SK-N-DZ (cell line): ENCODE measurements around the gene CLDND1.

RAMPAGE:
- cytosol, long total RNA, result no peak
- nucleus, long total RNA, result no peak
These were observed 39.5 kb downstream of the C3orf38 start for GRCh38 chr3:88189109-88189710.

DNA sequence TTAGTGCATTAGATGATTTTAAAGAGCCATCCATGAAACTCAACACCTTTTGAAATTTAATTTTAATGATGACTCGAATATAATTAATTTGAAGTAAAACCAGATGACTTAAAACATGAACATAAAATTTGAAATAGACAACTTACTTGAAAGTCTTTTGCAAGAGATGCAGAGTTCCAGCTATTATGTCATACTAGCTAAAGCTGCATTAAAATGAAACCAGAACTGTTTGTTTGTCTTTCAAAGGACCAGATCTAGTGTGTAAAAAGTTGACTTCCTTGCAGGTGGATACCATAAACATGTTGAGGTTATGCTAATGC lies 586.2 kb downstream of the EPHA3 start:
RAMPAGE:
- cytosol, long total RNA, result no peak
- nucleus, long total RNA, result no peak

RAMPAGE:
- cytosol, long total RNA, result no peak
- nucleus, long total RNA, result no peak
These were observed 96.8 kb downstream of the PROS1 start for GRCh38 chr3:93876833-93877440.

DNA sequence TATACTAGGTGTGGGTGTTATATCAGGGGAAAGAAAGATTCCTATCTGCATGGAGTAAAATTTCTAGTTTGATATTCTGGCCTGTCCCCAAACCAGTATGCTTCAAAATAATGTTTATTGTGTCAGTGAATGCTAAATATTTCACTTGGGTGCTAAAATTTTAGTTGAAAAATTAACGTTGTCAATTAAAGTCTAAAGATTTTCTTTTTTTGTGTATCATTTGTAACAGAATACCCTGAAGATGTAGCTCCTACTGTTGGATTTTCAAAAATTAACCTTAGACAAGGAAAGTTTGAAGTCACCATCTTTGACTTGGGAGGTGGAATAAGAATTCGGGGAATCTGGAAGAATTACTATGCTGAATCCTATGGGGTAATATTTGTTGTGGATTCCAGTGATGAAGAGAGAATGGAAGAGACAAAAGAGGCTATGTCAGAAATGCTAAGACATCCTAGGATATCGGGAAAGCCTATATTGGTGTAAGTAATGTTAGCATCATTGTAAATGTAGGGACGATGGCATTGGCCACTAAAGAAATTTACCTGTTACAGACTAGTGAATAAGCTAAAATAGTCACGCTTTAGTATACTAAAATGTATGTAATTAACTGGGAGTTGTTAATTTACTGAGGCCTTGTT lies 23.6 kb downstream of the ARL13B start:
RAMPAGE:
- cytosol, long total RNA, result no peak
- nucleus, long total RNA, result no peak

DNA sequence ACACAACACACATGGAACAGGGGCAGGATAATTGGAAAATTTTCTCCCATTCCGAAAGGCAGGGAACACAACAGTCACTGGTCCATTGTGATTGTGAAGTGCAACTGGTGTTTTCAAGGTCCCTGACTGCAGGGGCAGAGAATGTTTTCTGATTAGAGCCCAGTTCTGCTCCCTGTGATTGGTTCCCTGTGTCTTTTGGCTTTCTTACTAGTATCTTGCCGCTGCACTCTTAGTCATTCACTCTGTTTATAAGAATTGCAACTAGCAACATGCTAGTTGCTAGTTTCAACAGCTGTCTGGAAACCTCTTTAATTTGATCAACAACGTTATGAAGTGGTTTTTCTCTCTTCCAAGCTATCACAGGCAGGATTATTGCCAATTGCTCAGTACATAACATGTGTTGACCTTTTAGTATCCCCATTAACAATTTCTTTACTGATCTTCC lies 177.5 kb downstream of the EPHA6 start:
RAMPAGE:
- cytosol, long total RNA, result no peak
- nucleus, long total RNA, result no peak

RAMPAGE:
- cytosol, long total RNA, result no peak
- nucleus, long total RNA, result no peak
These were observed 36.6 kb downstream of the RIOX2 start for GRCh38 chr3:97935699-97936022.

GRCh38 chr3:98039170-98039985 lies 4.3 kb upstream of the GABRR3 start:
RAMPAGE:
- cytosol, long total RNA, result no peak
- nucleus, long total RNA, result no peak

DNA sequence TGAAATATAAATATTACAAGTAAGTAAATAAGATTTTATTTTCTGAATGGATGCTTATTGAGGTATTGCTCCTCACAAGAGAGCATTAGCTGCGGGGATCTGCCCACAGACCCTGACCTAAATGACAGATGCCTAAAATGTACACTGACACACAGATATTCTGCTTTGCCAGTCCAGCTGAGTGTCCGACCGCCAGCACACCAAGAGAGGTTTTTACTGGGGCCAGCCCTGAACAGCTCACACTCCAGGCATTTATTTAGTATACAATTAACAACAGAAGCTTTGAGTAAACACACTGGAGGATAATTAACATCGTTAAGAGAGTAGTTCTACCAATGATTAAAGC lies 1.5 kb upstream of the OR5H15 start:
RAMPAGE:
- cytosol, long total RNA, result no peak
- nucleus, long total RNA, result no peak

DNA sequence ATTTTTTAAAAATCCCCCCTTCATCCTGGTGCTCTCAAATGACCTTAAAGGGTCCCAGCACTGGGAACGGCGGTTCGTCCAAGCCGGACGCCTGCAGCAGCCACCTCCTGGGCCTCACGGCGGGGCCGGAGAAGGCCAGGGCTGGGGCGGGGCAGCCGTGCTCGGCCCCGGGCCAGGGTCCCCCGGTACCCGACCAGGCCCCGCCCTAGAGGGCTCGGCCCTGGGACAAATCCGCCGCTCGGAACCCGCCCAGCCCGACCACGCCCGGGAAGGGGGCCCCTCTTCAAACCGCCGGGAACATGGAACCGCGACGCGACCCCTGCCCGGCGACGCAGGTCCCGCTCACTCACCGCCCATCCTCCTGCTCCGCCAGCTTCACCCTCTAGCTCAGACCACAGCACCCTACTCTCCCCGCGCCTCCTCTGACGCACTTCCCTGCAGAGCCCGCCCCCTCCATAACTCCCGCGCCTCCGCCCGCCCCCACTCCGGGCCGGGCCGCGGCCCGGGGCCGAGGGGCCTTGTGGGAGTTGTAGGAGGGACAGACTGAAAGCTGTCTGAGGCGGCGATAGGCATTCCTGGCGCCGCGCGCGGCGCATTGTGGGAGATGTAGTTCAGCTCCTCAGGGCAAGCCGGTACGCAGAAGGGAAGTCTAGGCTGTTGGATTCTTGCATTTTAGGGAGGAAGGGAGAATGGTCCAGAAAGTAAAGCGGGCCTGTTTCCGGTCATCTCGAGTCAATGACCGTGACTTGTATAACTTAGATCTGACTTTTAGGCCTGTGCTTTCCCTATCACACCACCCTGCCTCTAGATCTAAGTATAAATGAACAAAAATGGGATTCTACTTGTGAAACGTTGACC lies at the start of gene CLDND1:
Gene CLDND1 (minus strand): TSS at position 404 of the 858 bp plus-strand sequence.
RAMPAGE:
- cytosol, long total RNA, result start-site peak on the minus strand centred at position 383 of the sequence, 43 bp wide, 1,878 and 1,402 reads in 2 replicates
- nucleus, long total RNA, result no peak

GRCh38 chr3:98555658-98556937 lies 24.3 kb downstream of the GPR15 start:
RAMPAGE:
- cytosol, long total RNA, result no peak
- nucleus, long total RNA, result no peak

GRCh38 chr3:98833522-98834335 lies 67.8 kb downstream of the DCBLD2 start:
RAMPAGE:
- cytosol, long total RNA, result no peak
- nucleus, long total RNA, result no peak

RAMPAGE:
- cytosol, long total RNA, result no peak
- nucleus, long total RNA, result no peak
These were observed 2.7 kb downstream of the COL8A1 start for GRCh38 chr3:99641052-99641524.

DNA sequence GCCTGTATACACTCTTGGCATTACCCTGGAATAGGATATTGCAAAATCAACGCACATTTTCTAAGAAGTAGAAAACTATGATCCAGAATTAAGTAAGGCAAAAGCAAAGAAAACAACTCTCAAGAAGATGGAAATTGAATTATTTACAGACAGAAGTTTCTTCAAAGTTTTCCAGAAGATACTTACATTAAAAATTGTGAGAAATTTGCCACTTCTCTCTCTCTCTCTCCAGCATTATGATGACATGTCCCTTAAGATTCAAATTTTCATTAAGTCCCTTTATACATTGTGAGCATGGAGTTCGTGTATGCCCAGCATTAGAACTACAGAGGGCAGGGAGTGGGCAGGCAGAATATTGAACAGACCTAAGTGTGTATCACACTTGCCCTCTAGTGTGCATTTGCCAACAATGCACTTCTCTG lies 28.5 kb upstream of the CMSS1 start:
RAMPAGE:
- cytosol, long total RNA, result no peak
- nucleus, long total RNA, result no peak

RAMPAGE:
- cytosol, long total RNA, result no peak
- nucleus, long total RNA, result no peak
These were observed 30.4 kb downstream of the CMSS1 start for GRCh38 chr3:99847802-99848760.

DNA sequence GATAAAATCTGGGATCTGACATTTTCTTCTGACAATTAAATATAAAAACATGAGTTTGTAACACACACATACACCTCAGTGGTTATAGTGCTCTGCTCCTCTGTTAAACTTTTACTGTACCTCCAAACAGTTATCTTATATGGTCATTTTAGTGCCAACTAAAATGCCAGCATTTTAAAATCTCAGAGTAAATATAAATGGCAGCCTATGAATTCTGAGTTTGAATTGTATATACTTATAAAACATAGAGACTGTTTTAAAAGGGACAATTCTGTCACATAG lies 57.0 kb downstream of the CMSS1 start:
RAMPAGE:
- cytosol, long total RNA, result no peak
- nucleus, long total RNA, result no peak

DNA sequence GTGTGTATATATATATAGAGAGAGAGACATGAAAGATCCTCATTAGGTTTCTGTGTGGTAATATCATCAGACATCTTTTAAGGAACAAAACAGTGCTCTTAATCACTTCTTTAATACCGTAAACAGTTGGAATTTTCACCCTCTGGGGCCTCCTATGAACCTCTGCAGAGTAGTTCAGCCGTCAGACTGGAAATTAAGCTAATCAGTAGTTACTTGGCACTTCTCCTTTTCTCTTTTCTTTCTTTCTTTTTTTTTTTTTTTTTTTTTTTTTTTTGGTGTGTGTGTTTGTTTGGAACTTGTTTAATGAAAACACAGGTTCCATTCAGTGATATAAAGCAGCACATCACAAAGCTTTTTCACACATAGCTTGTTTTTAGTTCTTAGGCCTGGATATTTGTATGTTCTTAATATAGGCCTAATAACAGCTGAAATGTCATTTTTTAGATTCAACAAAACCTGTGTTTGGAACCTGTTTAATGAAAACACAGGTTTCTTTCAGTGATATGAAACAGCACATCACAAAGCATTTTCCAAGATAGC lies 139.9 kb downstream of the CMSS1 start:
RAMPAGE:
- cytosol, long total RNA, result no peak
- nucleus, long total RNA, result no peak

DNA sequence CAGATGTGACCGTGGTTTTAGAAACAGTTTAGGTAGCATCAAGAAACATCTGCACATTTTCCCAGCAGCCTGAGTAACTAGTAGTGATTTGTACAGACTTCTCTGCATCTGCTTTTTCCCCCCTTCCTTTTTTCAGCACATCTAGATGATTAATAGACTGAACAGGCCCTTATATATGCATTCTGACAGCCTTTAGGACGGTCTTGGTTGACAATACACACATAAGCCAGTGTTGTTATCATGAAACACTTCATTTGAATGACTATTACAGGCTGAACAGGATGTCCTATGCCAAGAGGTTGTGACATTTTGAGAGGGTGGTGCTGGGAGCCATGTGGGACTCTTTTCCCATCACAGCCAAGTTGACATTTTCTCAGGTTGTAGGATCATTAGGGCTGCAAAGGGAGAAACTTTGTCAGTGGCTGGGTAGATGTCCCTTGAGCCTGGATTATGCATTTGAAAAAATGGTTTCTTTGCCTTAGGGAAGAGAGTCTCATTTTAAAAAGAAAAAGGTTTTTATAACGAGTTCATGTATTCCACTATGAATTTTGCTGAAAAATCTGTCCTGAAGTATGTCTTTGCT lies 73.8 kb downstream of the FILIP1L start:
RAMPAGE:
- cytosol, long total RNA, result no peak
- nucleus, long total RNA, result no peak

GRCh38 chr3:100080440-100080835 lies 33.9 kb downstream of the FILIP1L start:
RAMPAGE:
- cytosol, long total RNA, result no peak
- nucleus, long total RNA, result no peak

GRCh38 chr3:100226530-100227155 lies 34.1 kb upstream of the TBC1D23 start:
RAMPAGE:
- cytosol, long total RNA, result no peak
- nucleus, long total RNA, result no peak

GRCh38 chr3:100454494-100455051 lies 37.8 kb upstream of the TMEM45A start:
RAMPAGE:
- cytosol, long total RNA, result no peak
- nucleus, long total RNA, result no peak